H9 (cell line): ENCODE measurements around a stretch of chr3.

DNA sequence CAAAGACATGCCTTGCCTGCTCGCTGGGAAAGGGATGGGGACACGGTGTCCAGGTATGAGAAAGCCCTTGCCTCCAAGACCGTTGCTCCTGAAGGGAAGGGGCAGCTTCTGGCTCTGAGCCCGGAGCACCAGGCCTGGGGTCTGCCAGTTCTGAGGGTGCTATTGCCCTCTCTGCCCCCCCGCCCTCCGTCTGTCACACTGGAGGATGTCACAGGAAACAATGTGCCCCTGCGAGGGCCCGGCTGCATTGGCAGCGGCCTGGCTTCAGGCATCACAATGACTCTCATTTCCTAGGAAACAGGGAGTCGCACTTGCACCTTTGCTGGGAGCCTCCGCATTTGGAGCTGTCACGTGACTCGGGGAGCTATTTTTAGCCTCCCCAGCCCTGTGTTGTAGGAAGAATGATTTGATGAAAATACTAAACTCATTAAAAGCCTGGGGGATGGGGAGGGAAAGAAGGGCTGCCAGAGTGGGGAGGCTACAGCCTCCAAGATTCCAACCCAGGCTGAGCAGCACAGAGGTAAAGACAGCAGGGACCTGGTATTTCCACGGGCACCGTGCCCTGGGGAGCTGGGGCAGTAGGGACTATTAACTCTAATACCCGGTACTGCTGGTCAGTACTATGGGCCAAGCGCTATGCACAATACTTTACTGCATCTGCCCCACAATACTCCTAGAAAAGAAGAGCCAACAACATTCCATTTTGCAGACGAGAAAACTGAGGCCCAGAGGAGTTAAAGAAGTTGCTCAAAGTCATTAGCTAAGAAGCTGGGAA is 518.8 kb downstream of the SHQ1 start:
- PRO-cap, result no peak

DNA sequence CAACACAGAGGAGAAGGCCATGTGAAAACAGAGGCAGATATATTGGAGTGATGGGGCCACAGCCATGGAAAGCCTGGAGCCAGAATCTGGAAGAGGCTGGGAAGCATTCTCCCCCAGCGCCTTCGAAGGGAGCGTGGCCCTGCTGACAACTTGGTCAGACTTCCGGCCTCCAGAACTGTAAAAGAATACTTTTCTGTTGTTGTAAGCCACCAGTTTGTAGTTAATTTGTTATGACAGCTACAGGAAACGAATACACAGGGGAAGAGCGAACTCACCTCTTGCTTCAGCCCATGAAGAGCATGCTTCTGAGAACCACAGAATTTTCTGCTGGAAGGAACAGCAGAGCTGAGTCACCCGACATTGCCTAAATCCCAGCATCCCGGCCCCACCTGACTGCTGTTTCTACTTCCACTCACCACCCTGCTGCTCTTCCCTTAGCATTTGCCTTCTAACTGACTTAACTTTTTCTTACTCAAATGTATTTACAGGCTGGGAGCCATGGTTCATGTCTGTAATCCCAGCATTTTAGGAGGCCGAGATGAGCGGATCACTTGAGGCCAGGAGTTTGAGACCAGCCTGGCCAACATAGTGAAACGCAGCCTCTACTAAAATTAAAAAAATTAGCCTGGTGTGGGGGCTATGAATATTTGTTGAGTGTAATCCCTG is 501.6 kb downstream of the SHQ1 start:
- PRO-cap, result no peak

GRCh38 chr3:72821870-72822528 is 26.2 kb downstream of the SHQ1 start:
- PRO-cap, result no peak

- PRO-cap, result no peak
These were observed 50.7 kb downstream of the GXYLT2 start for GRCh38 chr3:72938270-72939173.

GRCh38 chr3:73059308-73060040 is 2.0 kb upstream of the EBLN2 start:
- PRO-cap, result no peak

GRCh38 chr3:73064710-73065753 is 3.6 kb downstream of the EBLN2 start:
- PRO-cap, result no peak

DNA sequence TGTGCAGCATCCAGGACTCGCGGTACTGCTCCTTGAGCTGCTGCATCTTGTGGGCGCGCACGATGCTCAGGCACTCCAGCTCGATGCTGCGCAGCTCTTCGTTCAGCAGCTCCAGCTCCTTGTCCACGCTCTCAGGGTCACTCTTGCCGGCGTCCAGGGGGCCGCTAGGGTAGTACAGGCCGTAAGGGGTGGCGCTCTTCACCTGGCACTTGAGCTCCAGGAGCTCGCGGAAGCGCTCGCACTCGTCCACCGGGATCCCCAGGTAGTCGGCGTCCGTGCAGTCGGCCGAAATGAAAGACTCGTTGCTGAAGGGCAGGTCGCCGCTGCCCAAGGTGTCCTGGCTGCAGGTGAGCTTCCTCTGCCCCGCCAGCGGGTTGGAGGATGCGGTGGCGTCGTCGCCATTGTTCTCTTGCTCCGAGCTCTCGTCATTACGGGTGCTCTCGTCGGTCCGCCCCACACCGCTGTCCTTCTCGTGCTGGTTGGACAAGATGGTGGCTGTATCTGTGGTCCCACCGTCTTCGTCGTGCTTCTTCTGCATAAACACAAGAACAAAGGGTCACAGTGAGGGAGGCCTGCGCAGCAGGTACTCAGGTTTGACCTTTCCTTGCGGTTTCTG is 240.2 kb downstream of the PDZRN3 start:
- PRO-cap, result no peak

- PRO-cap, result no peak
These were observed 191.0 kb downstream of the PDZRN3 start for GRCh38 chr3:73433596-73434234.

GRCh38 chr3:73490573-73491152 is 134.1 kb downstream of the PDZRN3 start:
- PRO-cap, result no peak

DNA sequence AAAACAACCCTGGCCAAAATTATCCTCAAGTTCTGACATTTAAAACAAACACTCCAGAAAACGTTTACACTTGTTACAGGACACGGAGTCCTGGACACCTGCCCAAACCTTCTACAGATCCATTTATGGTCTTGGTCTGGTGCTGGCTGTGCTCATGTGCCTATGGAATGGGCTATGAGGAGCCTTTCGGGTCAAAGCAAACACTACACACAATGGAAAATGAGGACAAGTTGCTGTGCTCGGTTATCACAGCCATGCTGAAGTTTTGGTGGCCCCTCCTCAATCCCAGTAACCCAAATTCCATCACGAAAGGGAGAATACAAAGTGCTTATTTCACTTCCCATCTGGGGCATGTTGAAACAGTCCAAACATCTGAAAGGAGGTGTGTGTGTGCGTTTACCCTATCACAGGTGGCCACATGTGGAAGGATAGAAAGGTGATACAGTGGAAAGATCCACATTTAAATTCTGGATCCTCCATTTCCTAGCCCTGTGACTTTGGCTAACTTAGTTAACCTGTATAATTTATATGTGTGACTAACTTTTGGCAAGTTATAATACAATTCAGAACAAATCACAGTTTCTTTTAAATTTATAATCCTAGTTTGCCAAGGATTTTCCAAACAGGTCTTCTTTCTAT is 107.9 kb downstream of the PDZRN3 start:
- PRO-cap, result no peak

DNA sequence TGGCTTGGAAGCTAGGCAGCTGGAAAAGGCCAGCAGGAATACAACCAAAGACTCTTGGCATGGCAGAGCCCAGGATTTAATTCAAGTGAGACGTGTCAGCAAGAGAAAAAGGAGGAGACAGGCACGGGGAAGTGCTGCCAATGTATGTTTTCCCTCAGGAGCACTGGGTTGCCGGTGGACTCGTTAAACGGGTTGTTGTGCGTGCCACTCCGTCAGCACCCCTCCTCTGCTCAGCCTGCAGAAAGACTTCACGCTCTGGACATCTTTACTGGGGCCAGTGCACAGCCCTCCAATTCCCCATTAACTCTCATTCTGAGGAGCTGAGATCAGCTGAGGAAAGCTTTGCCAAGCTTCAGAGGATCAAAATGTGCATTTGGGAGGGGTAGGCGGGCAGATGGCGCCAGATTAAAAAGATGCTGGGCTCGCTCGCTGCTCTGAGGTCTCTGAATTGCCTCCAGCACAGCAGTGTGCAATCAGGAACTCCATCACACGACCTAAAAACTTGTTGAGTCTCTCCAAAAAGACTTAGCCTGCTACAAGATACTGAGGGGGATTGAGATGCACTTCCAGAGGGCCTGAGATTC is 103.6 kb downstream of the PDZRN3 start:
- PRO-cap, result no peak

GRCh38 chr3:75580142-75580521 is 84.0 kb upstream of the FRG2C start:
- PRO-cap, result no peak

DNA sequence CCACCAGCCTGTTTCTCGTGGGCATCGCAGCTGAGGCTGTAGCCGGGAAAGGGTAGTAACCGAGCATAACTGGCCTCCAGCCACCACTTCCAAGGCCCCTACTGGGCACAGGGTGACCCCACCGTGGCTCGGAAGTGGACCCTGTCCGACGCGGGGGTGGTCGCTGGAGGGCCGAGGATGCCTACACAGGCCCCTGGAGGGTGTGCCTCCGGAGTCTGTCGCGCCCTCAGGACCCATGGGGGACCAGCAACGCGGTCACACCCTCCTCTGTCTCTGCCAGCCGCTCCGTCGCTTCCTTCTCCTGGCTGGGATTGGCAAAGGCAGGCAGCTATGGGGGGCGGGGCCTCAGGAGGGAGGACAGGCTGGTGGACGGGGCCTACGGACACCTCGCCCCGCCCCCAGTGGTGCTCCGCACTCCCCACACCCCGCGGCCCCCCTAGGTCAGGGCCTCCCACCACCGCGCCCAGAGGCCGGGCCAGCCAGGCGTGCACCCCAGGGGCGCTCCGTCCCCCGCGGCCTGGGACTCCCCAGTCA is 45.6 kb upstream of the FRG2C start:
- PRO-cap, result no peak

GRCh38 chr3:79352183-79352493 is 415.7 kb downstream of the ROBO1 start:
- PRO-cap, result no peak

DNA sequence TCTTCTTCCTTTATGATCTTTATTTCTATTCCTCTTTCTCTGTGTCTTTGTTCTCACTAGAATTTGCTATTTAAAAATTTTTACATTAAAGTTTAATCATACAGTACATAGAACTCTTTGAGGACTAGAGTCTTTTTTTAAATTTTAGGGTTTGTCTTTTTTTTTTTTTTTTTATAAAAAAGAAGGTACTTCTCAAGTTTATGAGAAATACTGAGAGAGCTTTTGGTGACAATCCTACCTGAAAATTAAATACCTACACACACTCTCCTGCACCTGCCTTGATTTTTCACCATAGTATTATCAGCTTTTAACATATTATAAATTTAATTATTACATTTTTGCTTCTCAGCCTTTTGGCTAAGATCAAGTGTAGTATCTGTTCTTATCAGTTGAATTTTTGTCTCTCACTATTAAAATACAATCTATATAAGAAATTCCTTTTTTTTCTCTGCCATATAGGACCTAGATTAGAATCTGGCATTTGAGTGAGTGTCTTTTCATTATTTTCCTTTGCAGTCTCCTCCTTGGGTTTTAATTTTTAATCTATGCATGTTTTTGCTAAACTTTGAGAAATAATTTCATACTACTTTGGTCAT is 252.2 kb downstream of the GBE1 start:
- PRO-cap, result no peak

DNA sequence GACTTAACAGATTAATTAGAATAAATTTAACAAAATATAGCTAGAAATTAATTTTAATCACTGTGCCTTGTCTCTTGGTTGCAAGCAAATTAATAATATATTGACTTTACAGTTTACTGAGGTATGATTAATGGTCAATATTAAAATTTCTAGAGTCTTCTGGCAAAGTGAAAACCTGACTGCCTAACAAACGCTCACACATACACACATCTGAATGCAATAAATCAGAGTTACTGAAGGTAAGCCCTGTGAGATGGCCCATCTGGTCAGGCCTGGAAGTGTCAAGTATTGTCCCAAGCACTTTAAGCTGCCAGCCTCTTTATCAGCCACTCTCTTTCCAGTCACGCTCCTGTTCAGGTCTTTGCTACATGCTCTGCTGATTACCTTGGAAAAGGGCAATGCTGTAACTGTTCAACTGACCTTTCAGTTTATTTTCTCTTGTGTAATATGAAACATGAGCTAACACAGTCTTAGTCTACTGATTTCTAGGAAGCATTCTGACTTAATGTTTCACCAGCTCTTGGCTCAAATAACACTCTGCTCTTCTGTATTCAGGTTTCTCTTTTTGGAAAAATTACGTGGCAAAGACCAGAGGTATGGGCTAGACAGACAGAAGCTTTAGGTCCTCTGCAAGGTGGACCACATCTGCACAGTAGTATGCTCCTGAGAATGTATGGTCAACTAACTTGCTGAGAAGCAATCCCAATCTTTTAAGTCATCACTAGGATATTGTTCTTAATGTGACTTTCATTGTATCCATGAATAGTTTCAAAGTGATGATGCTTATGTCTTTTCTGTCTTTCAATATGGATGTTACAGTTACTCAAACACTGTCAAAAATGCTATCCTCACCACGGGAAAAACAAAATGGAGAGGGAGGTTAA is 44.5 kb downstream of the GBE1 start:
- PRO-cap, result no peak

- PRO-cap, result no peak
These were observed 2.0 kb downstream of the GBE1 start for GRCh38 chr3:81759360-81759838.

DNA sequence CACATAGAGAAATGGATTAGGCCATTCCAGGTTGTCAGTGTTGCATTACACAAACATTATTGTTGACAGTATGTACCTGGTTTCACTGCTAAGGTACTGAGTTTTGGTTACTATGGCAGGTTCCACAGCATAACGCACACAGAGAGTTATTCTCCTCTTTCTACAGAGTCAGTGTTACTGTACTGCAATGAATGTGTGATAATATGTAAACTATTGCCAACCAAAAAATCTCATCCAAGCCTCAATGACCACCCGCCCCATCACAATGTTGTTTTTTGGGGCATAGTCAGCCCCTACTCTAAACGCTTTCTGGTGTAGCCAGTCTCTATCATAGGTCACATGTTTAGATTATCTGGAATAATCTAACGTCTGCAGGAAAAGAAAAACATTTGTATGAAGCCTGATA is 1331.6 kb upstream of the GBE1 start:
- PRO-cap, result no peak

GRCh38 chr3:83217734-83218276 is 1456.4 kb upstream of the GBE1 start:
- PRO-cap, result no peak

DNA sequence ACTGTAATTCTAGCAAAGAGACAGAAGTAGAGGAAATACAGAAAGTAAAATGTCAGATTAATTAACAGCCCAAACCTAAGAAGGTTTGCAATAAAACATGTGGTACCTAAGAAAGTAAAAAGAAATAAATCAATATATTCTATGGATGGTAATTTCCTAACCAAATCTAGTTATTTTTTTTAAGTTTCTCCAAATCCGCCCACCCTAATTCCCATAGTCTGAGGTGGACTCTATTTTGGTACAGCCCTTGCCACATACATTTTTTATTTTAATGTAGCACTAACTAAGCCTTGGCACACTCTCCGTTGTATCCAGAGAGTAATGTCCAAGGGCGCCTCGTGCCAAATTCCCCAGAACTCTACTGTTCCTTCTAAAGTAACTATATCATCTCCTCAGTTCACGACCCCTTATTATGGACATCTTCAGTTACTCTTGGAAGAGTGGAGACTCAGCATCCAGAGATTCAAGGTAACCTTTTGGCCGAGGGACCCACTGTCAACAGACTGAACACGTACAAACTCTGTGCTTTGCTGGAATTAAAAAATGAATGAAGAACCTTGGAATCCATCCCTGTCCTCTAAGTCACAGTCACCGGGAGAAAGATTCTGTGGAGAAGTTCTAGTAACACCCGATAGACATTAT is 1.3 kb downstream of the VGLL3 start:
- PRO-cap, result no peak